ENCODE measurements around a stretch of chr22.

- RRBS, result no CpG with 5 or more reads among the region's 15 CpGs
These were observed 2.6 kb downstream of the SEC14L2 start for GRCh38 chr22:30399426-30399886.

- RRBS, result no CpG with 5 or more reads among the region's 6 CpGs
These were observed 12.2 kb downstream of the SEC14L2 start for GRCh38 chr22:30408978-30409517.

- RRBS, result no CpG with 5 or more reads among the region's 8 CpGs
These were observed 1.4 kb upstream of the TCN2 start for GRCh38 chr22:30605469-30606032.

DNA sequence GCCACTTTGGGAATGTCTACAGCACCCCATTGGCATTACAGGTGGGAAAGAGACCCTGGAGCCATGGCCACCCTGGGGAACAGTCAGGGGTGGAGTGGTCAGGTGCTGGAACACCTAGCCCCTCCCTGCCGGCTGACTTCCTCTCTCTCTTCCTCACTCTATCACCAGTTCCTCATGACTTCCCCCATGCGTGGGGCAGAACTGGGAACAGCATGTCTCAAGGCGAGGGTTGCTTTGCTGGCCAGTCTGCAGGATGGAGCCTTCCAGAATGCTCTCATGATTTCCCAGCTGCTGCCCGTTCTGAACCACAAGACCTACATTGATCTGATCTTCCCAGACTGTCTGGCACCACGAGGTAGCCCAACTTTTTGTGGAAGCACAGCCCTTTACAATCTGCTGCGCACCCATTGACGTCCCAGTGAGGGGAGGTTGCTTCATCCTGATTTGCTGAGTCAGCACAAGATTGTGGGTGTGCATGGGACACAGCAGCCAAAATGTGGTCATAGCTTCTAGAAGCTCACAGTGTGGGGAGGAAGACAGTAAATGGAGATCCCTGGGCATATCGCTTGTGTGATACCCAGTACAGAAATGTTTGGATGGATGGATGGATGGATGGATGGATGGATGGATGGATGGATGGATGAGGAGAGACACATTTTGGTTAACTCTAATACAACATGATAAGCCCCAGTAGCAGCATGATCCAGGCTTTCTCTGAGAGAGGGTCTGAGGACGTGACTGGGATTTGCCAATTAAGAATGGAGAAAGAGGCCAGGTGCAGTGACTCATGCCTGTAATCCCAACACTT, 8.7 kb downstream of the TCN2 start:
- RRBS, result no CpG with 5 or more reads among the region's 9 CpGs

DNA sequence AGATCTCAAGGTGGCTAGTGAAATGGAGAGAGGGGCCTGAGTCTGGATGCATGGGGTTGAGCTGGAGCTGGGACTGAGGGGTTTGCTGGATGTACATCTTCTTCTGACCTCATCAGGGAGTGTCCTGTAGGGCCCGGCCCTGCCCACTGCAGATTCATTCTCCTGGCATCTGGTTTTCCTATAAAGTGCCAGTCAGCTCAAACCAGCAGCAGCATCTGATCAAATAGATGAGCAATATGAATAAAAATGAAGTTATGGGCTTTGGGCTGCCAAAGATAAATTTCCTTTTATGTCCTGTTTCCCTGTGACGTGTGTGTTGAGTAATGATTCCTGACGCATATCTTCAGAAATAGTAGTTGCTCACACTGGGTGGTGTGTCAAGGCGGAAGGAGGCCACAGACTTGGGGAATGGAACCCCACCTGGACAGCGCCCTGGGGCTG, 135.3 kb downstream of the OSBP2 start:
- RRBS, result no CpG with 5 or more reads among the region's 5 CpGs

GRCh38 chr22:30969351-30970313, 1.1 kb upstream of the MORC2 start:
- RRBS, result 1% methylated on average over 45 of the region's 76 CpGs

DNA sequence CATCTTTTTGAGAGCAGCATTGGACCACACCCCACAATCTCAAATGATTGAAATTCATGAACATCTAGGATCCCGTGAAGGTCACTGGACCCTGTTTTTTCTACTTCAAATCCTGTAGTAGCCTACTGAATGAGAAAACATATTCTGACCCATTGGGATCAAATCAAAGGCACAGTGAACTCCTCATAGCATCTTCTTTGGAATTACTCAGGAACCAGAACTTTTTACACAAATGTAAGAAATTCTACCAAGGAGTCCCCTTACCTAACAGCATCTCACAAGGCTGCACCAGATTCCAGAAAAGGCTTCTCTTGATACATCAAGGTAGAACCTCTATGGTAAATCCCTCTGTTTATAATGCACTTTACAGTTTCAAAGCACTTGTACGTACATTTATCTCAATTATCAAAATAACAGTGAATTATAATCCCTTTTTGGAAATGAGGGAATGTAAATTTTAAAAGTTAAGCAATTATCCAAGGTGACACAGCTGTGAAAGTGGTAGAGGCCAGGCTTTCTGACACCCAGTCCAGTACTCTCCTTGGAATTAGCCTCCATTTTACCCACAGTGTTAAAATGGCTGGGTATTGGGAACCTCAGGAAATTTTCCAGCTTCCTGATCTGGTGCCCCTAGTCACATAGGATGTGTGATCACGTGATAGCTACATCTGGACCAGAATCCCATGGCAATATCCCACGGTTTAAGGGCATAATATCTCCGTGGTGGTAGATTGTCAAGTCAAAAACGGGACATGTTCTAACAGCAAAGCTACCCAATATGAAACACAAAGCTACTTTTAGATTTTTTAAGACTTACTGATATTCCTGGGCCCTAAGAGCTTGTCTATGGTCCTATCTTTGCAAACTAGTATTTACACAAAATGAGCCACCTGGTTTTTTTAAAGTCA, 4.9 kb upstream of the MORC2 start:
- RRBS, result no CpG with 5 or more reads among the region's 6 CpGs

DNA sequence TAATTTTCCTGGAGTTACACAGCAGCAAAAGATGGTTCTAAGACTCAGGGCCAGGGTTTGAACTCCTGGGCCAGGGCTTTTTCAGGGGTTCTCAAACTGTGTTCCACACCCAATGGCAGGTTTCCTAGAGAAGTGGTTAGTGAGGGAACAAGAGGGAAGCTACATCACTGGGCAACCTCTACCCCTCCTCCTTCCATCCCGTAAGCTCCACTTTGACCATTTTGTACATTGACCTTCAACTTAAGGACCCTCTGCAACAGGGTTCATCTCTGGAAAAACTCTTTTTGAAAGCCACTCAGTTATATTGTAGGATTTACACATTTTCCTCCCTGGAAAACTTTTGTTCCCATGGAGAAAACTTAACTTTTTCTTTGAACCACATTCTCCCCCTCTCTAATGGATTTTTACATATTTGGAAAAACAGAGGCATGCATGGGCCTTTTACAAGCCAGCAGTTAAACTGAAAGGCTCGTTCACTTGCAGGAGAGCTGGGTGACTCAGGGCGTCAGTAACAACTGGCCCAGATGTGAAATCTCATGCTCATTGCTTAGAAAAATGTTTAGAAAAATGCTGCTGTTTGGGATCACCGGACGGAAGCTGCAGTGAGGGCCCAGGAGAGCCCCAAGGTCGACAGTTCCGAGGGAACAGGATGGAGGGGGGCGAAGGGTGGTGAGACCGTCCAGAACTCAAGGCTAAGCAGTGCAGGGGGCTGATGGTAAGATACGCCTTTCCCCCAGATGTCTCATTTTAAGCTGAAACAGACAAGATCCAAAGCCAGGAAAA, 41.9 kb upstream of the SMTN start:
- RRBS, result no CpG with 5 or more reads among the region's 10 CpGs

GRCh38 chr22:31090139-31090406, 9.0 kb downstream of the SMTN start:
- RRBS, result no CpG with 5 or more reads among the region's 2 CpGs

DNA sequence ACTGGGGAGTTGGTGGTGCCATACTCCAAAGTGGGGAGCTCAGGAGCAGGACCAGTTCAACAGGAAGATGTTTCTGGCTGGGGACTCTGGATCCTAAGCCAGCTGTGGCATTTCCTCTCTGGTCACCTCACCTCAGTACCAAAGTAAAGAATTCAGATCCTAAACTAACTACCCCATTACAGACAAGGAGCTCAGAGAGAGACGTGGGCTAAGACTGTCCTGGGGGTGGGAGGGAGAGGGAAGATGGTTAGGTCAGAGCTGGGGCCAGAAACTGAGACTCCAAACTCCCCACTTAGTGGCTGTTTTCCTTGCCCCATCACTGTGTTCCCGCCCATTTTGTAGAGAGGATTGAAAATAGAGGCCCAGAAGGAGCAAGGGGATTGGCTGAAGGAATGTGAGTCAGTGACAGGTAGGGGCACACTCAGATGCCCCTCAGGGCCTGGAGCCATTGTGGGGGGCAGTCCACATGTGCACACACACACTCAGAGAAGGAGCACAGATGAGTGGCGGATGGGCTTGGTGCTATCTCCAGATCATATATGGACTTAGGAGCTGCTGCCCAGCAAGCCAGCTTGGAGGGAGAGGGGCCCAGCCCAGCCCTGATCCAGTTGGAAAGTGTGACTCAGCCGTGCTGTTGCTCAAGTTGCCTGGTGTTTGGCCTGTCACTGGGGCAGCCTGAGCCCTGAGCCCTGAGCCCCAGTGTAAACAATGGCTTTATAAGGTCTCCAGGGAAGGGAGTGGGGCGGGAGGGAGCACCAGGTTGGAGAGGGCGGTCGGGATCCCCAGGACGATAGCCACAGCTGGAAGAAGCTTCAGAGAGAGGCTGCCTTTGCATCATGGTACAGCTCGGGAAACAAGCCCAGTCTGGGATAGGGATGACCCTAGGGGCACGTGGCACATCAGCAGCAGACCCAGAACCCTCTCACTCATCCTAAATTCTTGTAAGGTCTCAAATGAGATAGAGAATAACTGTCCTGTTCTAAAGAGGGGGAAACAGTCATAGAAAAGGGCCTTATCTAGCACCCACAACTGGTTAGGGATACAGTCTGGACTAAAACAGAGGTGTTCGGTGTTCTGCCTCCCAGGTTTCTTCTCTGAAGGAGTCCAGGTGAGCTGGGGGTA, 5.0 kb downstream of the SELENOM start:
- RRBS, result no CpG with 5 or more reads among the region's 11 CpGs

DNA sequence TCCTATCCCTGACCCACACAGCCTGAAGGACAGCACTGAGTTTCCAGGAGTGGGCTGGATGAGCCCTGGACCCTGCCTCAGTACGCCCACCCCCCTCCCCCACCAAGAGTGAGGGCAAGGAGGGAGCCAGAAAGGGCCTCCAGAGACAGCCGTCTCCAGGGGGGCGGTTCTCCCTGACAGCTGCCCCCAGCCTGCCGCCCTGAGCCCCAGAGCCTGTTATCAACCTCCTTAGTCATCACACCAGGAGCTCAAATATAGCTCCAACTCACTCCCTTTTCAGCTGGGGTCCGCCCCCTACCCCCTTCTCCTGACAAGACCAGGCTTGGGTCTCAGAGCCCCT, 2.6 kb upstream of the INPP5J start:
- RRBS, result no CpG with 5 or more reads among the region's 5 CpGs

GRCh38 chr22:31204228-31204807, 7.8 kb upstream of the LIMK2 start:
- RRBS, result no CpG with 5 or more reads among the region's 12 CpGs

DNA sequence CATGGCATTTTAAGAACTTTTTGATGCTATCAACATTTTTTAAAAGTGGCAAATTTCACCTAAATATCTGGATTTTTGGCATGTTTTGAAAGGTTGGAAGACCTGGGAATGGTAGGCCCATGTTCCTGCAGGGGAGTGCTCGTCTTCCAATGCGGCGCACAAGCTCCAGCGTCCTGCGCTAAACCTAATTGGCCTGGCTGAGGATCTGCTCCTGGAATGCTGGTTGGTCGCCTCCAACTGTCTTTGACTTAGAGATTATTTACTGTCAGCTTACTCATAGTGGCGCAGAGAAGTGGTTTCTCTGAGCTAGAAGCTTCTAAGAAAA, 641 bp upstream of the LIMK2 start:
- RRBS, result no CpG with 5 or more reads among the region's 7 CpGs

DNA sequence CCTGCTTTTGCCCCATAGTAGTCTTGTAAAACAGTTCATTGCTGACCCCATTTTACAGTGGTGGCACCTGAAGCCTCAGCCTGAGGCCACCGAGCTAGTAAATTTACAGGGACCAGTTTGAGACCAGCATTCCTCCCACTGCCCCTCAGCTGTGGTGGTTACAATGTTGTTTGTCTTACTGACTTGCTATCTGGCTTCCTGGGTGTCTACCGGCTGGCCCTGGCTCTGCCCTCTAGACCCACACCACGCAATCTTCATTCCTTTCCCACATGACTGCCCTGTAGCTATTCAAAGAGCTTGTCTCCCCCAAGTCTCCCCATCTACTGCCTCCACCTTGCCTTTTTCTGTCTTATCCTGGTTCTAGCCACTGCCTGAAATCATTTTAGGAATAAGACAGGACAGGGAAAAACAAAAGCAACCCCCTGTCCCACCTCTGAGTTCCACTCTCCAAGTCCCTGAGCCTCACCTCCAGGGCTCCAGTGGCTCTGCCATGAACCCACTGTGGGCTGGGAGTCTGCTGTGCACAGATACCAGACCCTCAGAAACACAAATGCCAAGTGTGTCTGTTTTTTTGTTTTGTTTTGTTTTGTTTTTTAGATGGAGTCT, 20.7 kb downstream of the PIK3IP1 start:
- RRBS, result no CpG with 5 or more reads among the region's 3 CpGs

GRCh38 chr22:31277668-31278402, 14.5 kb downstream of the PIK3IP1 start:
- RRBS, result no CpG with 5 or more reads among the region's 10 CpGs

DNA sequence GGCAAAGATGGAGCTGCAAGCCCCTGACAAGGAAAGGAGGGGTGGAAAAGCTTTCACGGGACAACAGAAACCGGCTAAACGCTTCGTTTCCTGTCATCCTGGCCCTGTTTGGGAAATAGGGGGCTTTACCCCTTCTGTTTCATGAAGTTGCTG, 315 bp downstream of the PIK3IP1 start:
- RRBS, result no CpG with 5 or more reads among the region's 4 CpGs

- RRBS, result no CpG with 5 or more reads among the region's 7 CpGs
These were observed 21.0 kb upstream of the PIK3IP1 start for GRCh38 chr22:31313152-31313824.

GRCh38 chr22:31347287-31348056, 1.3 kb upstream of the PATZ1 start:
- RRBS, result 2% methylated on average over 20 of the region's 50 CpGs

DNA sequence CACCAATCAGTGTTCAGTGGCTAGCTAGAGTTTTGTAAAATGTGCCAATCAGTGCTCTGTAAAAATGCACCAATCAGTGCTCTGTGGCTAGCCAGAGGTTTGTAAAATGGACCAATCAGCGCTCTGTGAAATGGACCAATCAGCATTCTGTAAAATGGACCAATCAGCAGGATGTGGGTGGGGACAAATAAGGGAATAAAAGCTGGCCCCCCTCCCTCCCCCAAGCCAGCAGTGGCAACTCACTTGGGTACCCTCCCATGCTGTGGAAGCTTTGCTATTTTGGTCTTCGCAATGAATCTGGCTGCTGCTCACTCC, 5.5 kb upstream of the DRG1 start:
- RRBS, result no CpG with 5 or more reads among the region's 2 CpGs

Measured in choroid plexus epithelial cell (primary cell).